Measurements from ENCODE around the gene RNF148.

DNA sequence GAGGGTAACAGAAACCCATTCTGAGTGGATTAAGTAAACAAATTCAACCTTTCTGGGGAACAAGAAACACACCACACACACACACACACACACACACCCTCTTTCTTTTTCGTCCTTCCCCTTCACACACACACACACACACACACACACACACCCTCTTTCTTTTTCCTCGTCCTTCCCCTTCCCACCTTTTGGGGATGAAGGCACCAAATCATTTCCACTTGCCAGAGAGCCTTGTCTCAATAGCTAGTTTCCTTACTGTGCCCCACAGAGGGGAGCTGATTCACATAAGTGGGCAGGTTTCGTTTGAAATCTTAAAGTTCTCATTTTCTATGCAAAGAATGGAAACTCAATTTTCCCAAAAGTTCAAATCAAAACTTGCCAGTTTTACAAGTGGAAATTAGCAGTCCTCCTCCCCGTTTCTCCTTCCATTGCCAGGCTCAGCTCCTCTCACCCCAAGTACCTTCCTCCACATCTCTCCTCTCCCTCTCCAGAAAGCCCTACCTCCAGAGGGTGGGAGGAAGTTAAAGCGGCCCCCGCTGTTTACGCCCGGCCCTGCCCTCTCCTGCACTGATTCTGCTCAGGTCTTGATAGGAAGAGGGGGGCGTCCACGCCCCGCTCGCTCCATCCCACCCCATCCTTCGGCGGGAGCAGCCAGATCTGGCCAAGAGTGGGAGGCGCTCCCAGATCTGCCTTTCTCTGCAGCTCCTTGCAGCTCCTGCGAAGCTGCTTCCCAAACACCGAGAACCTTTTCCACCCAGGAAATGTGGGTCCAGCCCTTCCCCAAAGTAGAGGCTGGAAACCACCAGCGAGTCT lies 1.3 kb downstream of the CTTNBP2 start:
- PRO-cap = no peak

GRCh38 chr7:120395321-120396142 lies 122.6 kb downstream of the KCND2 start:
- PRO-cap = no peak

DNA sequence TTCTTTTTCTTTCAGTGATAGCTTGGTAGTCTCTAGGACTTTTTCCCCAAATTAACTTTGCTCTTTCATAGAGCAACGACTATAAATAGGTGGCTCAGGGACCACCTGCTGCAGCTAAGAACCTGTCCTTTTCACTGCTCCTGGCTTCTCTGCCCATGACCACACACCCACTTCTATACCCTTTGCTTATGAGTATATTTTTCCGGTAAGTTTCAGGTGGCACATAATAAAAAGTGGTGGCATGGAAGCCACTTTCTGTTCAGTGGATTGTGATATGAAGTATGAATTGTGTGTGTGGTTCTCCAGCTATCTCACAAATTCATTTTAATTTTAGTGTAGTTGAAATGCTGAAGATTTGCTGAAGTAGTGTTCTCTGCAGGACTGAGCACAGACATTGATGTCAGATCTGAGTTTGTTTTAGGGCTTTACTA lies 1.3 kb downstream of the ING3 start:
- PRO-cap = unidirectional peak, minus-strand start at position 151 of the sequence

- PRO-cap = no peak
These were observed 168.9 kb downstream of the CPED1 start for GRCh38 chr7:121157148-121158116.

DNA sequence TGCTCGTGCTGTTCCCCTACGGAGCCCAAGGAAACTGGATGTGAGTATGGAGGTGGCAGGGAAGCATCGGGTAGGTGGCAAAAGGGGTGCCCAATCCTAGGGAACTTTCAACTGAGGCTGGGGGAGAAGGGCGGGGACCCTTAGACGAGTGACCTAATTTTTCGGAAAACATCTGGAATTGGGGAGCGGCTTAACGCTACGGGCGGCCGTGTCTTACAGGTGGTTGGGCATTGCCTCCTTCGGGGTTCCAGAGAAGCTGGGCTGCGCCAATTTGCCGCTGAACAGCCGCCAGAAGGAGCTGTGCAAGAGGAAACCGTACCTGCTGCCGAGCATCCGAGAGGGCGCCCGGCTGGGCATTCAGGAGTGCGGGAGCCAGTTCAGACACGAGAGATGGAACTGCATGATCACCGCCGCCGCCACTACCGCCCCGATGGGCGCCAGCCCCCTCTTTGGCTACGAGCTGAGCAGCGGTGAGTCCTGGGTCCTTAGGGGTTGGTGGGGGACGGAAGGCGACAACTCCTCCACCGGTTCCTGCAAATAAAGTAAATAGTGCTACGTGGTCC lies 629 bp downstream of the WNT16 start:
- PRO-cap = no peak

- PRO-cap = no peak
These were observed 11.9 kb downstream of the FAM3C start for GRCh38 chr7:121383998-121384853.

DNA sequence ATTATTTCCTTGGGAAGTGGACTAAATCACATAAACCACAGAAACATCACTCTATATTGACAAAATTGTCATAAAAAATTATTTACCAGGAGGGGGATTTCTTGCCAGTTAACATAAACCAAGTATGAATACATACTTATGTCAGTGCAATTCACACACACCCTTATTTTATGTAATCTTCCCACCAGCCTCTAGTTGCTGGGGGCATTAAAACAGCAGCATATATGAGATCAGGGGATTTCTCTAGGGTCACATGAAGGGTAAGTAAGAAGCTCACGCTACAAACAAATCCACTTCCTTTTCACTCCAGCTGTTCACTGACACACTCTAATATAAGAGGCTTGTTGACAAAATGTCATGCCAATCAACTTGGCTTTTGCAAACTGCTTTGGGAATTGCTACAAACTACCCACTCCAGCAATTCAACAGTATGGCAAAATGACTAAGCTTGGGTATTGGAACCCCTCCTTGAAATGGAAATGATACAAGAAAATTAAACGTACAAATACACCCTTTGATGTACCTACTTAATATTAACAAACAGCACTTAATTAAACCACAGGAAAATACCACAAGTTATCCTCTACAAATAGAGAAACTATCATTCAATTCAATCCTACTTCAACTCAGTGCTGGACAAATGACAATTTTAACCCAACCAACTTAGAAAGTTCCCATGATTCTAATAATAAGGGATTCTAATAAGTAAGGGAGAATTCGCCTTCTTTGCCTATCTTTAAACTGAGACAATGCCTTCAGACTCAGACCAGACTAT lies 10.2 kb downstream of the FAM3C start:
- PRO-cap = no peak

DNA sequence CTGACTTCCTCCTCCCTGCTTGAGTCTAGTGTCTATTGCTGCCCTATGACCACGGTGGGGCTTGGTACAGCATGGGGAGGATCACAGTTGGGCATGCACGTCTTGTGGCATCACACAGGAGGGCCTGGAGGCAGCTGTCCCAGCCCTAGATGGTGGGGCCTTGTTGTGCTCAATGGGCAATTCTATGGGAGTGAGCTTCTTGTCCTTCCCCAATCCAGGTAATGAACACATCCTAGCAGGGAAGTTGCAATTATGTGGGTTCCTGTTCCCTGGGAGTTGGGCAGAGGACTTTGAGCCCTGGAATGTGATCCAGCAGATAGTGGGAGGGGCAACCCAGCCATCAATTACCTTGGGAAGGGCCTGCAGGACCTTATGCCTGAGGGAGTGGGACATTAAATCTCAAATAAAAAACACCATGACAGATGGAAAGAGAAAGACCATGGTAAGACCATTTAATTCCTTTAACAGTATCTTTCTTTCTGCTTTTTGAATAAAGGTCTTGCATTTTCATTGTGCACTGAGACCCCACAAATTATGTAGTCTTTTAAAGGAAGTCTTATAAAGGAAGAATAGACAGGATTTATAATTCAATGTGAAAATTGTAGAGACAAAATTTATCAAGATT lies 11.0 kb upstream of the FAM3C start:
- PRO-cap = unidirectional peak, minus-strand start at position 223 of the sequence

DNA sequence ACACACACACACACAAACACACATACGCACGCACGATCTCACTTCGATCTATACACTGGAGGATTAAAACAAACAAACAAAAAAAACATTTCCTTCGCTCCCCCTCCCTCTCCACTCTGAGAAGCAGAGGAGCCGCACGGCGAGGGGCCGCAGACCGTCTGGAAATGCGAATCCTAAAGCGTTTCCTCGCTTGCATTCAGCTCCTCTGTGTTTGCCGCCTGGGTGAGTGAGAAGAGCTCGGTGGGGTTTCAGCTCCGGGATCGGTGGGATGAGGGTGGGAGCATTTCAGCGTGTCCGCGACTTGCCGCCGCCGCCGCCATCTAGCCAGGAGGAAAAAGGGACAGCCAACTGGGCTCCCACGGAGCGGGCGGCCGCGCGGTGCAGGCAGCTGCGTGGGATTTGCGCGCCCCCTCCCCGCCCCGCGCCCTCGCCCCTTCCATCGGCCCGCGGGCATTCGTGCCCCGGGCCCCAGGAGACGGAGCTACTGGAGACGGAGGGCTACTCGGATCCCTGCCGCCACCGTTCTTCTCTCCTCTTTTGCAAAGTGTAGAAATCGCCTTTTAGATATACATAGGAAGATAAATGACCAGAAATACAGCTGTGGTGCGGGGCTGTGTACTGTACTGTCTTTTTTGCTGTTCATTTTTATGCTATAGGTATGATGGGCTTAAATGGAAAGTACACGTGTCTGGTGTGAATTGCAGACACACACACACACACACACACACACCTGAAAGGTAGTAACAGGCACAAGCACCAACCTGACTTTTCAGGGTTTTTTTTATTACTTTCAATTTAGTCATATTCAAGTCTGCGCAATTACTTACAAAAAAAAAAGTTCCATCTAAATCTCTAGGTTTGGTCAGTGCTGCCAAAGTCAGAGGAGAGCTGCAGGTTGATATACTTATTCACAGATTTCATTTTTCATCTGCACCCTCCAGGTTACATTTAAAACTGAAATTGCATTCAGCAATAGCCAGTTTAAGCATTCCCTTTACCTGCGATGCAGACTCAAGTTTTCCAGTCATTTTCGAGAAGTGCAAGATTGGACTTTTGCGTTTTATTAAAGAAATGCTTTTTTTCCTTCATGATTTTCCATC lies 725 bp downstream of the PTPRZ1 start:
- PRO-cap = no peak

DNA sequence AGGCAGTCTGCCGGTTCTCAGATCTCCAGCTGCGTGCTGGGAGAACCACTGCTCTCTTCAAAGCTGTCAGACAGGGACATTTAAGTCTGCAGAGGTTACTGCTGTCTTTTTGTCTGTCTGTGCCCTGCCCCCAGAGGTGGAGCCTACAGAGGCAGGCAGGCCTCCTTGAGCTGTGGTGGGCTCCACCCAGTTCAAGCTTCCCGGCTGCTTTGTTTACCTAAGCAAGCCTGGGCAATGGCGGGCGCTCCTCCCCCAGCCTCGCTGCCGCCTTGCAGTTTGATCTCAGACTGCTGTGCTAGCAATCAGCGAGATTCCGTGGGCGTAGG lies 20.3 kb downstream of the FEZF1 start:
- PRO-cap = no peak

DNA sequence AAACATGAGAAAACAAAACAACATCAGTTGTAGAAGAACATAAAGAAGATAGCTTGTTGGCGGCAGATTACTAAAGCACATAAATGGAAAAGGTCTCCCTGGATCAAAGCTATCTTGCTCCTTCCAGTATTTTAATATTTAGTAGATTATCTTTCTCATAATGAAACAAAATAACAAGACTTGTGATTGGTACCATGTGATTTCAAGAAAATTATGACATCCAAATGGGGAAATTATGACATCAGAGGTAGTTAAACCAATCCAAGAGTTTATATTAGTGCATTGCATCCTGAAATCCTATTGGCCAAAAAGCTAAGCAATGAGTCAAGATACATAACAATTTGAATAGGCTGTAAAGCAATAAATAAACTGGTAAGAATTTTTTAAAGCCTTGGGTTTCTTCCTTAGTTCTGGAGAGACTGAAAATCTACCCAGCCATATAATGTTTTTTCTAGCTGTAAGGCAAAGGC lies at the start of gene RNF148:
Gene RNF148 (minus strand): TSS at position 148 of the 470 bp plus-strand sequence.
- PRO-cap = no peak

- PRO-cap = no peak
These were observed 906 bp upstream of the ASB15 start for GRCh38 chr7:123600678-123601152.

GRCh38 chr7:123845713-123847222 lies 1.3 kb downstream of the HYAL4 start:
- PRO-cap = no peak

DNA sequence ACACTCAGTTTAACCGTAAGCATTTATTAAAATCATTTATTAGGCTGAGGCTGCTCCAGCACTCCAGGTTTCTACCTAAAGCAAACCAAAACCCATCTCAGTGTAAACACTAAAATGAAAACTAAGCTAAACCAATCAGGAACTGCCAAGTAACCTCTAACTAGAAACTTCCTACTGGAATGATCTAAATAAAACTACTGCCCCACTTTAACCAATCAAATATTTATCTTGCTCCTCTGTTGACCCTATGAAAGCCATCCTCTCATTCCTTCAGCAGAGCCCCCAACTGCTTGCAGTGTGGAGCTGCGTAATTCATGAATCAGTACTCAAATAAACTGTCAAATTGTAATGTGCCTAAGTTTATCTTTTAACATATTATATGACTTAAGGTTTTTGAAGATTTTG lies 47.6 kb downstream of the GPR37 start:
- PRO-cap = no peak

DNA sequence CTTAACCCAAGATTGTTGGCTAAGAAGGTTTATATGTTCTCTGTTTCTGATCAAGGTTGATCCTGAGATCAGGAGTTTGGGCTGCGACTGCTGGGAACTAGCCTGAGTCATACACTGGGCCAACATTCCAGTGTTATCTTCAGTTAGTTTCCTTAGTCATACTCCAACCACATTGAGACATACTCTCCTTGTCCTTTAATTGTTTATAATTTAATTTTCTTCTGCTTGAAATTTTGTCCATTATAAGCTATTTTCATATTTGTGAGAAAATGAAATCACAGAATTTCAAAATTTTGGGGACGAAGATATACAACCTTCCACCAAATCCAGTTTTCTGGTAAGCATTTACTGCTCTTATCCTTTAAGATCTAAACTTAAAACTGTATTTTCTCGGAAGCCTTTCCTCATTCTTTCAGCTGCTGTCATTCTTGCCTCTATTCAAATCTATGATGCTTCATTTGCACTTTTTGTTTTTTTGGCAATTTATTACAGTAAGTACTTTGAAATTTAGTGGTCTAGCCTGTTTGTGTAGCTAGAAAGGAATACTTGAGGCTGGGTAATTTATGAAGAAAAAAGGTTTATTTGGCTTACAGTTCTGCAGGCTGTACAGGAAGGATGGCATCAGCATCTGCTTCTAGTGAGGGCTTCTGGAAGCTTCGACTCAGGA lies 63.4 kb upstream of the POT1 start:
- PRO-cap = no peak

DNA sequence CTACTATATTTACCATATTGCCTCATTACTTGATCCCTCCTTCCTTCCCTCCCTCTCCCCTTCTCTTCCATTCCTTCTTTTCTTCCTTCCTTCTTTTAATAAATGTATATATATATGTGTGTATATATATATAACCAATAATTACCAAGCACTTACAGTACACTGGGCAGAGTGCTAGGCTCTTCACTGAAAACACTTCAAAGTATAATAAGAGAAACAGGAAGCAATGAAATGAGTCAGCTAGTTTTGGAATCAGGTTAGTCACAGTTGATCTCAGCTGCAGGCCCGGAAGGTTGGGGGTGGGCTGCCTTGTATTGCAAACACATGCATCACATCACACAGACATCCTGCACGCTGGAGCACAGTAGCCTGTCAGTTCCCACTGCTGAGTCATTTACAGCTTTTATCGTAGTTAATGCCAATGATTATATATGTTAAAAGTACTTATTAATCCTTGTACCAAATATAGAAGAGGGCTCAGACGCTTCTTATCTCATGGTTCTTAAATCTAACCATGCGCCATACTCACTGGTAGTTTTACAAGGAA lies 551.7 kb downstream of the GRM8 start:
- PRO-cap = no peak

- PRO-cap = no peak
These were observed 18.8 kb downstream of the ZNF800 start for GRCh38 chr7:127373302-127374492.

- PRO-cap = unidirectional peak, minus-strand start at chr7:127653059
These were observed 823 bp downstream of the SND1 start for GRCh38 chr7:127652826-127653207.

- PRO-cap = no peak
These were observed 146.8 kb downstream of the LRRC4 start for GRCh38 chr7:127884267-127884938.

DNA sequence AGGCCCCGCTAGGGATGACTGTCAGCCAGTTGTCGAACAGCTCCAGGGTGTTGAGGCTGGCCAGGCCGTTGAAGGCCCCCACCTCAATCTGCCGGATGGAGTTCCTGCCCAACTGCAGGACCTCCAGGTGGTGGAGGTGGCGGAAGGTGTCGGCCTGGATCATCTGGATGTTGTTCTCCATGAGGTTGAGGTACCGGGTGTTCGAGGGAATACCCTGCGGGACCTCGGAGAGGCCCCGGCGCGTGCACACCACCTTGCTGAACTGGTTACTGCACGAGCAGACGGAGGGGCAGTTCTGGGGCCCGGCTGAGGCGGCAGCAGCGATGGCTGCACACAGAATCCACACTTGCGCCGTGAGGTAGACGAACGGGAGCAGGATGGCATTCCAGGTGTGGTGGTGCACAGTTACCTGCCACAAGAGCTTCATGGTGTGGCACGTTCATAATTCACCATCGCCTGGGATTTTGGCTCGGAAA lies 985 bp downstream of the LRRC4 start:
- PRO-cap = no peak

All from mucosa of descending colon (tissue), 1 donor.